BJ (cell line): ENCODE measurements around a stretch of chr3.

- CAGE, long polyA plus RNA: no peak
- RRBS: no CpG with 5 or more reads among the region's 5 CpGs
Observed at GRCh38 chr3:184316241-184316773, 1.9 kb downstream of the EIF4G1 start.

- CAGE, long polyA plus RNA: no peak
- RRBS: no CpG with 5 or more reads among the region's 23 CpGs
Observed at GRCh38 chr3:184331171-184332068, 6.0 kb upstream of the FAM131A start.

- CAGE, long polyA plus RNA: no peak
- RRBS: no CpG with 5 or more reads among the region's 6 CpGs
Observed at GRCh38 chr3:184368132-184368408, 6.6 kb downstream of the POLR2H start.

DNA sequence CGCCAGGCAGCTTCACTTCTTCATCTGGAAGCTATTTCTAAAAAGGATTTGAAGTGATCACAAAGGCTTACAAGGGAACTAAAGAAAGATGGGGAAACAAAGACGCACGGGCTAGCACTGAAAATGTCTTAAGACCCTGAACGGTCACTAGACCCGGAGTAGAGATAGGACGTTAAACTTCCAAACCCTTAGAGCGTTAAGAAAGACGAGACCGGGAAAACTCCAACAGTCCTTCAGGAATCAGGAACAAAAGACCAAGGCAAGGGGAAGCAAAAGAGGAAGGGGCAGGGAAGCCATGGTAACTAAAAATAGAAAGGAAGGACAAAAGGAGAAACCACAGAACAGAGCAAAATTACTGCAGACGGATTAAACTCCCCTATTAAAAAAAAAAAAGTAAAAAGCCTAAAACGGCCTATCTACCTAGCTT is 47.4 kb upstream of the EPHB3 start:
- CAGE, long polyA plus RNA: no peak
- RRBS: no CpG with 5 or more reads among the region's 11 CpGs

GRCh38 chr3:184524988-184525267 is 36.7 kb upstream of the EPHB3 start:
- CAGE, long polyA plus RNA: no peak
- RRBS: no CpG with 5 or more reads among the region's 4 CpGs

DNA sequence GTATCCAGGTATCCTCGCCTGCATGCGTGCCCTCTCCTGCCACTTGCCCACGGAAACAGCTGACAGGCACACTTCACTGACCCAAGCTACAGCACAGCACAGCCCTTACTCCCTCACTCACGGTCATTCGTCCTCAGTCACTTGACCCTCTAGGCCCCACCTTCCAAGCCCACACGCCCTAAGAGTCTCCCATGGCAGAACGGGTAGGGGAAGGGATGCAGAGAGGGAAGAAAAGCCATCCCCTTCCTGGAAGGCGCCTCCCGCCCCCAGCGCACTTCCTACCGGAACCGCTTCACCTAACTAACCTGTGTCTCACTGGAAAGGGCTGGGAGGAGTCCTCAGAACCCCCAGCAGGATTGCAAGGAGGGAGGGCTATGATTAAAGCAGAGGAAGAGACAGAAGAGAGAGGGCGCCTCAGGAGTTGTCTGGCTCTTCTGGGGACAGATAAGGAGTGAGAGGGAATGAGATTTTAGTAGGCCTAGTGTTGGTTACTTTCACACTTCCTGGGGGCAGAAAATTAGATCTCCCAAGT is 22.9 kb downstream of the EPHB3 start:
- CAGE, long polyA plus RNA: no peak
- RRBS: no CpG with 5 or more reads among the region's 13 CpGs

DNA sequence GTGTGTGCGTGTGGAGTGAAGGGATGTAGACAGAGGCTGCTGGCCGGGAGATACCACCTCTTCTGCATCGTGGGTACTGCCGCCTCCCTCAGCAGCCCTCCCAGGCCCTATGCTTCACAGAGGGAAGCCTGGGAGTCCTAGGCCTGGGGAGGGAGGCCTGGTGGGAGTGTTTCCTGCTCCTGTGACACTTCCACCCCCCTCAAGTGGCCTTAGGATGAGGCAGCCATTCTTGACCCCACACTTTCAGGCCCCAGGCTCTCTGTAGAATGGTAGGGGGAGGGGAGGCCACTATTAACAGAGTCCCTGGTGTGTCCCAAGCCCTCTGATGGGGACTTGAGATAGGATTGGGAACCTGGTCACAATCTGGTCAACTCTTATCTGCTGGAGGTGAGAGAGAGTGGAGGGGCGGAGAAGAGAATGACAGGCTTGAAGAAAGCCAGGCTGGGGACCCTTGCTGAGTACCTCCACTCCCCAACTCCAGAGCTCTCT is 69.0 kb downstream of the MAGEF1 start:
- CAGE, long polyA plus RNA: no peak
- RRBS: no CpG with 5 or more reads among the region's 5 CpGs

DNA sequence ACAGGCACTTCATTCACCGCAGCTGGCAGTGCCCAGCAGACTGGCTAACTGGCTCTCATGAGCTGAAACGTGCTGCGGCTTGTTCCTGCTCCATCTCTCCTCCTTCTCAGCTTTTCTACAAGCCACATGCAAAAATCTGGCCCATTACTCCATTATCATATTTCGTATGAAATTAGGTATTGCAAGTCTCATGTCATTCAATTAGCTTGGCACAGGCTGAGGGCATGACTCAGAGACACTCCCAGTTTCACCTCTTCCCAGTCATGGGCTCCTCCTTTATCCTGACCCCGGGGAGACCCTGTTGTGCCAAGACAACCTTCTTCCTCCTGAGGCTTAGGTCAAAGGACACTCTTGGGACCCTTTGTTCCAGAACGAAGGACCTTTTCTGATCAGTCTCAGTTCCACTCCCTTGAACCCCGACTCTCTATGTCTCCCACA is 59.9 kb downstream of the MAGEF1 start:
- CAGE, long polyA plus RNA: no peak
- RRBS: no CpG with 5 or more reads among the region's 7 CpGs

DNA sequence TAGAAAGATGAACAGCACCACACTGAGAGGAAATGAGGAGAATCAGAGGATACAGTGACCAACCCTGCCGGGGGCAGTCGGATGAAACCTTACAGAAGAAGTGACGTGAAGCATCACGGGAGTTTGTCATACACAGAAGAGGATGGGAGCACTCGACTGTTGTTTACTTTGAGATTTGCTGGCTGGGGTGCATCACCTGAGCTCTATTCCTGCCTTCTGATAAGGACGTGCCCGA is 45.4 kb downstream of the MAGEF1 start:
- CAGE, long polyA plus RNA: no peak
- RRBS: no CpG with 5 or more reads among the region's 7 CpGs

GRCh38 chr3:185078321-185078860 is 74.5 kb downstream of the C3orf70 start:
- CAGE, long polyA plus RNA: no peak
- RRBS: no CpG with 5 or more reads among the region's 5 CpGs

DNA sequence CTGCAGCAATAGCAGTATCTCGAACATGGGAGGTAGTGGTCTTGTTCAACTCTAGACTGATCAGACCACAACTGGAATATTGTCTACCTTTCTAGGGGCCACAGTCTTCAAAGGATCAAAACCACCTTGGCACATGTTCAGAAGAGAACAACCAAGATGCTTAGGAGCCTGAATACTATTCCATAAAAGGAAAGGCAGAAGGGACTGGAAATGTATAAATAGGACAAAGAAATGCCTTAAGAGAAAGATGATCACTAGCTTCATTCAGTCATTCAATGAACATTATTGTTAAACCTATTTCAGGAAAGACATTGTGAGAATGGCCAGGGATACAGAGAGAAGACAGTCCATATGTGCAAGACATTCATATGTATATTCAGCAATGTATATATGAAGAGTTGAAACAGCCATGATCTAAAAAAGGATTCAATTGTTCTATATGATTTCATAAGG is 2.2 kb downstream of the C3orf70 start:
- CAGE, long polyA plus RNA: no peak
- RRBS: no CpG with 5 or more reads among the region's 1 CpG

DNA sequence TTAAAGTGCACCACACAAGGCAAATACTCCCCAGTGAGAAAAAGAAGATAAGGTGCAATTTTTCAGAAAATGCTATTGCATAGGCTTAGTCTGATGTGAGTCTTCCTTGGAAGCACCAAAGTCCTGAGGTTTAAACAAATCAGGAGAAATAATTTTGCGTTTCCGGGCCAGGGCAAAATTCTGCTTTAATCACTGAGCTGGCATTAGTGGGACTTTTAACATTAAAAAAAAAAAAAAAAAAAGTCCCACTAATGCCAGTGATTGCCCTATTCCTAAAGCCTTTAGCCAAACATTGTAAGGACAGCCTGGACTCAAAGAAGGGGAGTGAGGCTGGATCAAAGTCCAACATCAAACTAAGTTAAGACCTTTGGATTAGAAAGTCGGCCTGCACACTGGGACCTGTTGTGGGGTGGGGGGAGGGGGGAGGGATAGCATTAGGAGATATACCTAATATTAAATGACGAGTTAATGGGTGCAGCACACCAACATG is 790 bp downstream of the EHHADH start:
- CAGE, long polyA plus RNA: no peak
- RRBS: no CpG with 5 or more reads among the region's 4 CpGs

- CAGE, long polyA plus RNA: no peak
- RRBS: no CpG with 5 or more reads among the region's 7 CpGs
Observed at GRCh38 chr3:185327045-185327653, 35.8 kb upstream of the MAP3K13 start.

- CAGE, long polyA plus RNA: no peak
- RRBS: no CpG with 5 or more reads among the region's 2 CpGs
Observed at GRCh38 chr3:185439105-185439629, 59.7 kb downstream of the TMEM41A start.

GRCh38 chr3:185504558-185505046 is 5.8 kb upstream of the TMEM41A start:
- CAGE, long polyA plus RNA: no peak
- RRBS: no CpG with 5 or more reads among the region's 3 CpGs

GRCh38 chr3:185637356-185638114 is 51.4 kb downstream of the SENP2 start:
- CAGE, long polyA plus RNA: no peak
- RRBS: no CpG with 5 or more reads among the region's 10 CpGs

DNA sequence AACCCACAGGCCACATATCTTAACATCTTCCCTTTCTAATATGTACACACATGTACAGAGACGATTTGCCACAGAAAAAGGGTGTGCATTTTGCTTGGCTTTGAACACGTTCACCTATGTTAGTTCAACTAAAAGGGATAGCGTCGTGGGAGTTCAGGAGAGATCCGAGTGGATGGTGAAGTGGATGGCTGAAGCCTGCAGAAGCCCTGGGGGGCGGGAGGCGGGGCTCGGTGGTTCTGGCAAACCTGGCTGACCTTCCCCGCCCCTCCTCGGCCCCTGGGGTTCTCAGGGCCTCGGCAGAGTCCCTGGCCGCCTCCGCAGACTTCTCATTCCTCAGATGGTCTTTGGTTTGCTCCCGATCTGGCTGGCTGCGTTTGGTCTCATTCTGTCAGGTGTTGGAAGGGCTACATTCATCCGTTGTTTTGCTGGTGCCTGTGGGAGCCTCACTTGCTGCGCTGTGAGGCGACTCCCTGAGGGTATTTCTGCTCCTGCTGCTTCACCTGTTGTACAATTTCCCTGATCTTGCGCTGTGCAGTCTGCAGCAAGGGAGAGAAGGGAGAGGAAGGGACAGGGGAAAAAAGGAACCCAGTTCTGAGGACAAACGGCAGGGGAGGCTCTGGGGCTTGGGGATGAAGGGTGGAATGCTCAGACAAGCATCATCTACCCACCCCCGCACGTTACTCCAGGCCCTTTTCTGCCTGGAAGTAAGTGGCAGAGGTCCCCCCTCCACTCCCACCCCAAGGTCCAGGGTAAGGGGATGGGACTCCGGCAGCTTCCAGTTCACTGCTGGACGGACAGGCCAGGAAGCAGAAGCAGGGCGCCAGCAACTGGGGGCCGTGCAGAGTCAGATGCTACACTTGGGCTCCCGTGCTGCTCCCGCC is 59.2 kb downstream of the SENP2 start:
- CAGE, long polyA plus RNA: no peak
- RRBS: no CpG with 5 or more reads among the region's 28 CpGs

DNA sequence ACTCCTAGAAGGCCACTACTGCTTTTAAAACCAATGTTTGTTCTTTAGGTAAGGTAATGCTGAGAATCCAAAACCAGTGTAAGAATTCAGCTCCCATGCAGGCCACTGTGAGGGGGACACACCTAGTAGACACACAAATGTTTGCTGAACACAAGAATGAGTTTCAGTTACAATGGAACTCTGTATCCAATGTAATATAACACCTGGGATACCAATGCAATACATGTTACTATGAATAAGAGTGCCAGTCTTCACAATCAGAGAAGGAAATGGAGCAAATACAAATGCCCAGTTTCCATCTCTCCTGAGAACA is 65.9 kb downstream of the IGF2BP2 start:
- CAGE, long polyA plus RNA: no peak

DNA sequence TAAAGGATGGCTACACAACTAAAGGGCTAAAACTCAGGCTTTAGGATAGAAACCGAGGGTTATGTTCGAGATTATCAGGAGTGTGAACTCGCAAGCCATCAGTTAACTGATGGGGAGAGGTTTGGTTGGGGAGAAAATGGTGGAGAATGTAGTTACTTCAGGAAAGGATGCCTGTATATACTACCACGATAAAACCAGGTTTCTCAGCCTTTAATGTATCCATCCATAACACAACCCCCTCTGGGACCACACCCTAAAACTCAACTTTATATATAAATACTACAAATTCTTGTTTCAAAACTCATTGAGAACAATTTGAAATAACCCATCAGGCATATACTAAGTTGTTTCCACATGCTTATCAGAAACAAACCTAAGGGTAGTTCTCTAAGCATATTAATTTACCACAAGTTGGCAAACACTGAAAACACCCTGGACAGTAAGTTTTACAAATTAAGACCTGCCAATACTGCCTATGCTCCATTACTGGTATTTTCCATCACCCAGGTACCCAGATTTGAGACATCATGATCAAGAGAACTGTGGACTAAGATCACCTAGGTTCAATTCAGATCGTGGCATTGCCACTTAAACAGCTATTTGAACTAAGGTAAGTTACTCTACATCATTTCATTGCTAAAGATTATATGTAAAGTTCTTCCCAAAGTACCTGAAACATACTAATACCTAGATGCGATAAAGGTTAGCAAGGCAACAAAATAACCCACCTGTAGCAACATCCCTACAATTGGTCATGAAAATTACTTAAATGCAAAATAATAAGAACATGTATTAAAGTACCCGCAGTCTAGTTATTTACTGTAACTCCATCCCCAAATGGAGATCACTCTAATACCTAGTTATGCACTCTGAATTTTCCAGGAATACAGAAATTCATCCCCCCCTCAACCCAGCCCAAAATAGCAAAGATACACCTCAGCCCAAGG is 21.8 kb downstream of the TRA2B start:
- CAGE, long polyA plus RNA: no peak
- RRBS: no CpG with 5 or more reads among the region's 7 CpGs

GRCh38 chr3:185916659-185916962 is 21.2 kb downstream of the TRA2B start:
- CAGE, long polyA plus RNA: no peak
- RRBS: no CpG with 5 or more reads among the region's 3 CpGs